Urinary bladder (tissue), 3 donors: ENCODE results near the genes SRSF5 and TTC9.

DNA sequence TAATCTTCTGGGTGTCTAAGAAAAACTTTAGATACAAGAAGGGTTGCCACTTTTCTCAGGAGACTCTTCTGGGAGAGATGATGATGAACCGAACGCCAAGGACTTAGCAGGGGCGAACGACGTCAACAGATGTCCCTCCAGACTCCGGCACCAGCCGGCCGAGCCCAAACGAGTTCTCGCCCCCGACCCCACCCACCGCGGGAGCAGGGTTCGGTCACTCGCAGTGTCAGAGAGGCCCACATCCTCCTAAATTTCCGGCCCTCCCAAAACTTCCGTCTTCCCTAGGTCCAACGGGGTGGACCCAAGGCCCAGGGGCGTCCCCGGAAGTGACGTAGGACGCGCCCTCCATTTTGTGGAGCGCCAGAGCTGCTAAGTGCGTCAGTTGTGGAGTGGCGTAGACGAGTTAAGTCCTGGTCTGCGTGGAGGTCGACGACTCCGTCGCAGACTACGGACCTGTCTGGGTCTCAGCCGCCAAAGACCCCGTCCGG, at the start of gene SRSF5:
SRSF5 (plus strand) TSS at position 378 of the 488 bp plus-strand sequence.
- PRO-cap = bidirectional peak, plus-strand start at position 378 of the sequence, minus-strand start at position 254 of the sequence
- RAMPAGE, long total RNA = start-site peak on the plus strand centred at position 387 of the sequence, 92 bp wide, 4,777 and 3,566 reads in 2 replicates

DNA sequence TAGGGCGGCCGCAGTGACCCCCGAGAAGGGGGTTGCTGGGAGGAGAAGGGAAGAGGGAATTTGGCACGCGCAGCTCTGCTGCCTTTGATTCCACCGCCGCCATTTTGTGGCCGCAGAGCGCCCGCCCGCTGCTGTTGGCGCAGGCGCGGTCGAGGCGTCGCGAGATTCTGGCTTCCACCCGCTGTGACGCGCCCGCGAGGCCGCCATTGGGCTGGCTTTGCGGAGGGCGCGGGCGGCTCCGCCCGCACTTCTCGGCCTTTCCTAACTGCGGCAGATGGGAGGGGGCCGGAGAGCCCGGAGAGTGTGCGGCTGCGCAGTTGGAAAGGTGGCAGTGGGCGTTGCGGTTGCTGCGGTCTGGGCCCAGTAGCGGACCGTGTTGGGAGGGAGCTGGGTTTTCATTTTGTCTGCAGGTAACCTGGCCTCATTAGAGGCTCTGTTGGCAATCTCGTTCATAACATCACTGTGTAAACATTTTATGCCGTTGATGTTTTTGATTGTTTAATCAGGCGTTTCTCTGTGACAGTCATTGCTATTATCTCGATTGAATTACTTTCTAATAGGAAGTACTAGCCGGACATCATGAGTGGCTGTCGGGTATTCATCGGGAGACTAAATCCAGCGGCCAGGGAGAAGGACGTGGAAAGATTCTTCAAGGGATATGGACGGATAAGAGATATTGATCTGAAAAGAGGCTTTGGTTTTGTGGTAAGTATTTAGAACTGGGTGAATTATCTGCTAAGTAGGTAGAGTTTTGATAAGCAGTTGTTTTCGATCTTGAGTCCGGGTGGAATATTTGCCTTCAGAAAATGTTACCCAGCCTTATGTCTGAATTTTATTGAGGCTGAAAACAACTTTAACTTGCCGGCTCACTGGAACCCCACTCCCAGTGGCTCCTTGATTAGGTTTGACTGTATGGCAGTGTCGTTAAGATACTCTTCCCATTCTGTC, 910 bp downstream of the SRSF5 start:
- PRO-cap = bidirectional peak, plus-strand start at position 214 of the sequence, minus-strand start at position 106 of the sequence; bidirectional peak, plus-strand start at position 366 of the sequence, minus-strand start at position 263 of the sequence
- RAMPAGE, long total RNA = no peak

DNA sequence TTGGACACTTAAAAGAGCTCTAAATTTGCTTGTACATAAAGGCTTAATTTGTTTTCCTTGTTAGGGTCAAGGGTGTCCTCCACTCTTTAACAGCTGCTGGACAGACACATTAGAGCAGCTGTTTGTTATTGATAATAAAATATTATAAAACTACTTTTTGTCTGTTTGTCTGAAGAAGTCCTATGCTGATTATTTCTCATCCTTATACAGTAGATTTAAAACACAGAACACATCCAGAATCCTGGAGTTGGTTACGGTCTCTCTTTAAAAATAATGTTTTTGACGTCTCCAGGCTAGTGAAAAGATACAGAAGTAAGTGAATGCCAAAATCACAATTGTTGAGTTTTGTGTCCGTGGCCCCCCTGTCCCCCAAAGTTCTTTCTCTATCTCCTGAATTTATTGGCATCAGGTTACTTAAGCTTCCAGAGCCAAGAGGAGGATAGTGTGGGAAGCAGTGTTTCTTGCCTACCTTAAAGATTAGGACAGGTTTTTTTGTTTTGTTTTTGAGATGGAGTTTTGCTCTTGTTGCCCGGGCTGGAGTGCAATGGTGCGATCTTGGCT, 5.0 kb downstream of the SRSF5 start:
- PRO-cap = no peak
- RAMPAGE, long total RNA = no peak

DNA sequence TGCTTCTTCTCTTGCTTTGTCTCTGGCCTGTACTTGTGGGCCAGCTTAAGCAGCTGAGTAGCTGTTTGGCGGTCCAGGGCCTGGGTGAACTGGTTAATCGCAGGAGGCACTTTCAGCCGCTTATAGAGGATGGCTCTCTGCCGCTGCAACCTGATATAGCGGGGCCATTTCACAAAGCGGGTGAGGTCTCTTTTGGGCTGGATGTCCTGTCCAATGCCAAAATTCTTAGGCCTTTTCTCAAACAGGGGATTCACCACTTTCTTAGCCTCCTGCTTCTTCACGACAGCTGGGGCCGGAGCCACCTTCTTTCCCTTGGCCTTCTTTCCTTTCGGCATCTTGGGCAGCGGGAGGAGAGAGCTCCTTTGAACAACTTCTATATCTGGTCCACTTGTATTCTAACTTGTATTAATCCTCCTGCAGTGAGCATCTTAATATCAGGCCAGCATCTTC, 6.6 kb downstream of the SMOC1 start:
- PRO-cap = no peak
- RAMPAGE, long total RNA = start-site peak on the minus strand centred at position 356 of the sequence, 12 bp wide, 231 and 86 reads in 2 replicates

- PRO-cap = no peak
- RAMPAGE, long total RNA = no peak
Measured at GRCh38 chr14:69980738-69981265, 101.6 kb downstream of the SMOC1 start.

- PRO-cap = no peak
- RAMPAGE, long total RNA = no peak
Measured at GRCh38 chr14:70332671-70332905, 26.9 kb downstream of the COX16 start.

- PRO-cap = no peak
- RAMPAGE, long total RNA = no peak
Measured at GRCh38 chr14:70641610-70642747, at the start of gene TTC9. TTC9 (plus strand) TSS chr14:70641916.

- PRO-cap = no peak
- RAMPAGE, long total RNA = no peak
Measured at GRCh38 chr14:70742218-70742786, 67.0 kb downstream of the MAP3K9 start.

DNA sequence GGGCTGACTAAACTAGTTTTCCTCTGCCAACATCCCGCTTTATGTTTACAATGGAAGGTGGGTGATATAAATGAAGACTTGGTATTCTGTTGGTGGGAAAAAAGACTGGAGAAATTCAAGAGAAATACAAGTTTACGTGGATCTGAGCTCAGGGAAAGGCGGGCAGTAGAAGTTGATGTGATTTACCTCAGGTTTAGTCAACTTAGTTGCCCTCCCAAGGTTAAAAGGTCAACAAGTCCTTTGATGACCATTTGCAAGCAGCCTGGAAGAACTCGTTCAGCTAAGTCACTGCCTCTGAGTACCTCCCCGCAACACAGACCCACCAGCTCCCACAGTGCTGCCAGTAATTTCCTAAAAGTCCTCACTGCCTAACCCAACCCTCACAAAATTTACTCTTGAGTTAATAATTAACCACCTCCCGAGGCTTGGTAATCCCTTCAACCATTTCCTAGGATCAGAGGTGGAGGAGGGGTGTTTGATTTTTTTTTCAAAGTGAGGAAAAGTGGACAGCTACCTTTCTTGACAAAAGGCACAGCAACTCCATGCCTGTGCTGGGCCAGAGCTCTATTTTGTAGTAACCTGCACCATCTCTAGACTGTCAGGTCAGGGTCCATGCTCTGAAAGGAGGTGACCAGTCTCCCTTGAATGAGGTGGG, 55.8 kb downstream of the MAP3K9 start:
- PRO-cap = no peak
- RAMPAGE, long total RNA = no peak

- PRO-cap = no peak
- RAMPAGE, long total RNA = no peak
Measured at GRCh38 chr14:70827611-70828280, 18.4 kb upstream of the MAP3K9 start.

DNA sequence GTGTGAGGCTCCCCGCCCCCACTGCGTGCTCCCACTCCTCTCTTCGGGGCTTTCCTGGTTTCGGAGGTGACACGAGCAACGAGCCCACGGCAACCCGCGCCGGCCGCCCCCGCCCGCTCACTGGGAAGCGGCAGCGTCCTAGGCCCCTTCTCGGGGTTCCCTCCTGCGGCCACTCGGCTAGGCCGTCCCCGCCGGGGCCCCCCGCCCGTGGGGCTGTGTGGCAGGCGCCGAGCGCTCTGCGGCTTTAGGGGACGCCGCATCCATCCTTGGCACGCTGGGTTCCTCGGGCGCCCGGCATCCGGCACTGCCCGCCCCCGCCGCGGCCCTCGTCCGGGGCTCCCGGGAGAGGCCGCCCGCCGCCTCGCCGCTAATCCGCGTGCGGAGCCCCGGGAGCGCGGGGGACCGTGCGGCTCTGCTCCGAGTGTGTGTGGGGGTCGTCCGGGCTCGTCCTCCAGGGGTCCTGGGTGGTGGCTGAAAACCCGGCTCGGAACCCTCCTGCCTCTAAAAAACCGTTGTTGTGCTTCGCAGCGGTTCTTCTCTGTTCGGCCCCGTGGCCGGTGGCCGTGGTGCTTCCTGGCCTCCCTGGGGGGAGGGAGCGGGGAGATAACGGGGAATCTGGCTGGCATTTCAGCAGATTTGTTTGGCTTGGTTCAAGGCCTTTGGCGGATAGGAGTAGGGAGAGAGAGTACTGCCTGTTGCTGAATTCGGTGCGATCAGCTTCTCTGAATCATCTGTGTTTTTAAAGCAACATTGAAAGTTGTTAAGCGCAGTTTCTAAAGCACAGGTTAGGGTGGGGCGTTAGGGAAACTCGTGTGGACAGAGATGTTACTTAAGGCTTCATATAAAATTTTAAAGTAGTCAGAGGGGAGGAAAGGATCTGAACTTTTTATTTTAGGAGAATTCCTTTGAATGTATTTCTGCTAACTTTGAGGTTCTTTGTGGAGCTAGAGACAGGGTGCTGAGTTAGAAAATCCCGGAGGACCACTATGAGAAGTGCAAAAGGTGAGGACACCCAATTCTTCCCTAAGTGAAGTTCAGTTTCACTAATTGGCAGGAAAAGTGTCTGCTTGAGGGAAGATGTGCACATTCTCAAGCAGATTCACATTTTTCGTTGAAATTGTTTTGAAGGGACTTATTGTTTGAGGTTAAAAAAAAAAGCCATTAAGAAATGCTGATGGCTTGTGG, 1.3 kb downstream of the PCNX1 start:
- PRO-cap = bidirectional peak, plus-strand start at position 57 of the sequence, minus-strand start outside the sequence; bidirectional peak, plus-strand start at position 854 of the sequence, minus-strand start at position 715 of the sequence
- RAMPAGE, long total RNA = no peak

GRCh38 chr14:70919467-70920333, 12.4 kb downstream of the PCNX1 start:
- PRO-cap = no peak
- RAMPAGE, long total RNA = no peak

DNA sequence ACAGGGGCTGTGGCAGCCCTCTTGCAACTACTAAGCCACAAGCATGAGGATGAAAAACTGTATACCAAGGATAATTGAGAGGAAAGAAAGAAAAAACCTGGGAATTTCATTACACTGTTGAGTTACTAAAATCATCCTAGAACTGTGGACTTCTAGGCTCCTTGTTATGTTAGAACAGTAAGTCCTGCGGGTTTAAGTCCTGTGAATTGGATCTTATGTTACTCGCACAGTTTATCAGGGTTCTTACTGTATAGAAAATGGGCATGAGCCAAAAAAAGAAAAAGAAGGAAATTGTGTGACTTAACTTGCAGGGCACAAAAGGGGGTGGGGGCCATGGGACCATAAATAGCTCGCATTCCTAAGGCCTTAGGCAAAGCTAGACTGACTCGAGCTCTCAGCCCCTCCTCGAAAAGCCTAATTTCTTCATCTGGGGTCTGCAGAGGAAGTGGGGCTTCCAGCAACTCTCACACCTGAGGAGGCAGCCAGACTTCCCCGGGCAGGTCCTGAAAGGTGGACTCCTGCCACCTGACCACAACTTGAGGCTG, 132.7 kb upstream of the SIPA1L1 start:
- PRO-cap = no peak
- RAMPAGE, long total RNA = no peak

GRCh38 chr14:71206591-71207304, 113.5 kb upstream of the SIPA1L1 start:
- PRO-cap = no peak
- RAMPAGE, long total RNA = no peak

DNA sequence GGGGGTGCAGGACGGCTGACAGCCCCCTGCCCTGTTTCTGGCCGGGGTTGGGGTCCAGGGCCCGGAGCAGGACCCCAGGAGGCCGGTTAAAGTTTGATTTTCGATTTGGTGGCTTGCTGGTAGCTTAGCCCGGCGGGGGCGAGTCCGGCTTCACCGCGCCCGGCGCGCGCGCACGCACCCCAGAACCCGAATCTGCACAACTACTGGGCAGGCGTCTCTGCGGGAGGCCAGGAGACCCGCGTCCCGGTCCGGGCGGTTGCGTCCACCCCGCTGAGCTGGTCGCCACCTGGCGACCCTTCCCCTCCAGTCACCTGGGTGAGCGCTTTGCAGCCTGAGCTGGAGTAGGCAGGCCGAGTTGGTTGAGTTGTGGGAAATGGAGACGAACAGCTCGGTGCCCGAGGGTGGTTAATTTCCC, 948 bp downstream of the SIPA1L1 start:
- PRO-cap = unidirectional peak, minus-strand start at position 194 of the sequence
- RAMPAGE, long total RNA = no peak

- PRO-cap = no peak
- RAMPAGE, long total RNA = no peak
Measured at GRCh38 chr14:71349141-71349963, 29.1 kb downstream of the SIPA1L1 start.

GRCh38 chr14:71856210-71856927, 75.9 kb upstream of the RGS6 start:
- PRO-cap = no peak
- RAMPAGE, long total RNA = no peak

DNA sequence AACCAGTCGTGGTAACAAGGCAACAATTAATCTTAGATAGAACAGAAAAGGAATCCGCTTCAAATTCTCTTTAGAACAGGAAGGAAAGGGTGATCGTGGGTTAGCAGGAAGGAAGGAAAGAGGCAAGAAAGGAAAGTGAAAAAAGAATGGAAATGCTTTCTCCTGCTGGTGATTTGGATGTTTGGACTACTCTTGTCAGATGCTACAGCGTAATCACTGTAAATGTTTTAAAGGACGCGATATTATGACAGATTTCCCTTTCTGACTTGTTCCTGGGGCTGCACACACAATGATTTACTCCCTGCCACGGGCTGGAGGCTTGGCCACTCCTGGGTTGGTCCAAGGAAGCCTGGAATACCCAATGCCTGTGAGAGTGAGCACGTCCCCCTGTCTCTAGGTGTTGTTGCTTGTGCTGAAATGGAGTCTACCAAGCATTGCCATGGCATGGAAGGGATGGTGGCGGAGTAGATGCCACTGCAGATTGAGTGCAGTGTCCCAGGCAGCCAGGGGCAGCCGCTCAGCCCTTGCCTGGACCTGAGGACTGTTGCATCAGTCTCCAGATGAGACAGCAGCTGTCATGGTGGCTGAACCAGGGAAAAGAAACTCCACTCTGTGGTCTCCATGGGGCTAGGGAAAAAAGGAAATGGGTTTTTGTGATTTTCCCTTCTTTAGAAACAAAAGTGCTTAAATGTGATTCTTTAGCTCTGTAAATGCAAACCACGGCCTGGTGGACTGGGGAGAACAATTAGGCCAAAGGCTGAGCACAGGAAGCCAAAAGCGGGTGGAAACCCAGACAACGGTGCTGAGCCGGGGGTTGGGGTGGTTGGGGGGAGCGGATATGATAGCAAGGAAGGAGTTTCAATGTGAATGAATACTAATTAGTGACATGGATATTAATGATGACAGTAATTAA, 443.0 kb downstream of the DPF3 start:
- PRO-cap = no peak
- RAMPAGE, long total RNA = no peak

DNA sequence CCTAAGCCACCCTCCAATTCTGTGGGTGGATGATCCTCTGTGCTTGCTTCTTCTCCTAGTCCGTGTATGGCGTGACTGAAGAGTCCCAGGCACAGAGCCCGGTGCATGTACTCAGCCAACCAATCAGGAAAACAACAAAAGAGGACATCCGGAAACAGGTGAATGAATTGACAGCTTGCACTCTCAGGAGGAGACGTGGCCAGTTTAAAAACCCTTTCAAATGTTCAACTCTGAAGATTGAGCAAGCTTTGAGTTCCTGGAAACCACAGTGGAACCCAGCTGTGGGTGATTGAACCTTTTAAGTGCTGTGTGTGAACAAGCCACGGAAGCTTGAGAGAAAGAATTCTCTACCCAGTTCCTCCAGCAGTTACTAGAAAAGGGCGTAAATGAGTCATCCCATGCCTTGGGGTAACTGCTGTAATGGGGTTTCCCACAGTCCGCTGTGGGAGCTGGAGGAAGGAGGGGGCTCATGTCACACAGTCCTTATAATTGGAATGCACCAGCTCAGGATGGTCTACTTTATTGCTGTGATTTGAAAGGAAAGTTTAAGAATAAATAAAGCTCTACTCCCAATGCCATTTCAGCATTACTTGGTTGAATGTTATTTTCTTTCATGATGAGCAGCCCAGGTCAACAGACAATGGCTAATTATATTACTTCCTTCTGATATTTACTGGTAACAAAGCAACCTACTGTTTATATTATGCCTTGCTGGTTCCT, 417.1 kb downstream of the DPF3 start:
- PRO-cap = no peak
- RAMPAGE, long total RNA = no peak

DNA sequence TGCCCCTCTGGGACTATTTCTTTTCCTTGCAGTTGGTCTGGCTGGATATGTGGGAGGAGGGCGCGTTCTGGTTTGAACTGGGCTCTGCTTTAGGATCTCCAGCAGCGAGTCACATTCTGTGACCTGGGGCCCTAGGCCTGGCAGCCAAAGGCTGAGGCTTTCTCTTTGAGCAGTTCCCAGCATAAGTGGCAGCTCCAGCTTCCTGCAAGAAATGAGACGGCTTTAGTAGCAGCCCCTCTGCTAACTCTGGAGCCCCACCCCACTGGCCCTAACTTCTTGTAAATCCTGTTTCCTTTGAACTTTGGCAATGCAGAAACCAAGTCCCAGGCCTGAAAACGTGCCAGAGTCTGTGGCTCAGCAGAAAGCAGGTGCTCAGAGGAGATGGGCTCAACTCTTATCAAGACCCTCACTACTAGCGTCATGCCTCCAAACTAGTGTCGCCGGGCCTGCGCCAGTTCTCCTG, 274.7 kb downstream of the DPF3 start:
- PRO-cap = no peak
- RAMPAGE, long total RNA = no peak